Breast (tissue), 4 donors: ENCODE results near the genes CTNS and TAX1BP3.

DNA sequence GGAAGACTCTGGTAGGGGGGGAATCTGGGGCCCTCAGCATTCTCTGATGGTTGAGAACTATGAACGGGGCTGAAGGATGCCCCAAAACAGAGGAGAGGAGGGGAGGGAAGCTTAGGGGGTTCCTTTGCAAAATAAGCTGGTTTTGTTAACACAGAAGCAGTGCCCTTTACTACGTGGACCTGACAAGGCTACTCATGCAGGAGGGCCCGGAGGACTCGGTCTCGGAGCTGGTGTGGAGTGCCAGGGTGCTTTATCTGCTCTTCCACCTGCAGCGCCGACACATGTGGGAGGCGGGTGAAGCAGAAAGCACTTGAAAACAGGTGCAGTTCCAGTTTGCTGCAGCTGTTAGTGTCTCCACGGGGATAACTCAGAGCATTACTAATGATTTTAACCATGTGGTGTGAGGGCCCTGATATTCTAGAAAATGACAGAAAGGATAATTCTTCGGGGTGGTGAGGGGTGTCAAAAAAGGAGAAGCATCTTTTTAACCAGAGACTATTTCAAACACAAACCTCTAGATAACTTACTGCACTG, 35.0 kb upstream of the MNT start:
- PRO-cap, 3 experiments, result no peak in any of the 3 experiments
- RRBS, result no CpG with 5 or more reads among the region's 10 CpGs

- PRO-cap, 3 experiments, result no peak in any of the 3 experiments
These were observed 1.5 kb downstream of the METTL16 start for GRCh38 chr17:2510260-2510483.

- PRO-cap, 3 experiments, result peak in 1 of 3 experiments; most common minus-strand start chr17:2594791 (in 1)
- RRBS, result 4% methylated on average over 22 of the region's 44 CpGs
These were observed 989 bp downstream of the PAFAH1B1 start for GRCh38 chr17:2594273-2595013.

- PRO-cap, 3 experiments, result no peak in any of the 3 experiments
- RRBS, result no CpG with 5 or more reads among the region's 17 CpGs
These were observed 1.5 kb downstream of the CLUH start for GRCh38 chr17:2709941-2710653.

DNA sequence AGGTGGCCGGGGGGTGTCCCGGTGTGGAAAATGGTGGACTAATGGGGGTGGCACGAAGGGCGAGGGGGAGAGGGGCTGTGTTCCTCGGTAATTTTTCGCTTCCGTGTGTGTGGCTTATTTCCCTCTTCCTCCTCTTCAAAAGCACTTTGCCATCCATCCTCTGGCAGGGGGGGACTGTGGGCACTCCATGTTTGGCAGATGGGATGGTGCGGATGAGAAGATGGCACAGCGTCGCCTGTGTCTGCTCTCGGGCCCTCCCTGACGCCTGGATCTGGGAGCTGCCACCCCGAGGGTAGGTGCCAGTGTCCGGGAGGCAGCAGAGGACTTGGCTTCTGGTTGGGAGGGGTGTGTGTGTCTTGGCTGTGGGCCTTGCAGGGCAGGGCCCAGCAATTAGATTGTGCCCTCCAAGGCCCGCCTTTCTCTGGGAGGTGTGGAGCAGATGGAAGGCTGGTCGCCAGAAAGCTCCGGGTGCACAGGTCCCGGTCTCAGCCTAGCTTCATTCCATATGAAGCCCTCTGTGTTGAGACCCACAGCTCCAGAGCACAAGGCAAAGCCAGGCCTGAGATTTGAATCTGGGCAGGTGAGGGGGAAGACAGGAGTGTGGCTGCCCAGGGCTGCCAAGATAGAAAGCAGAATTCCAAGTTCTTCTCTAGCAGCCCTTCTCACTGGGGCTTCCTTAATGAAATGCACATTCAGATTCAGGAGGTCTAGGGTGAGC, 1.4 kb downstream of the RAP1GAP2 start:
- PRO-cap, 3 experiments, result no peak in any of the 3 experiments
- RRBS, result no CpG with 5 or more reads among the region's 18 CpGs

- PRO-cap, 3 experiments, result no peak in any of the 3 experiments
- RRBS, result no CpG with 5 or more reads among the region's 6 CpGs
These were observed 3.4 kb downstream of the RAP1GAP2 start for GRCh38 chr17:2799658-2800053.

- PRO-cap, 3 experiments, result no peak in any of the 3 experiments
- RRBS, result no CpG with 5 or more reads among the region's 8 CpGs
These were observed 96.3 kb downstream of the RAP1GAP2 start for GRCh38 chr17:2892376-2893022.

DNA sequence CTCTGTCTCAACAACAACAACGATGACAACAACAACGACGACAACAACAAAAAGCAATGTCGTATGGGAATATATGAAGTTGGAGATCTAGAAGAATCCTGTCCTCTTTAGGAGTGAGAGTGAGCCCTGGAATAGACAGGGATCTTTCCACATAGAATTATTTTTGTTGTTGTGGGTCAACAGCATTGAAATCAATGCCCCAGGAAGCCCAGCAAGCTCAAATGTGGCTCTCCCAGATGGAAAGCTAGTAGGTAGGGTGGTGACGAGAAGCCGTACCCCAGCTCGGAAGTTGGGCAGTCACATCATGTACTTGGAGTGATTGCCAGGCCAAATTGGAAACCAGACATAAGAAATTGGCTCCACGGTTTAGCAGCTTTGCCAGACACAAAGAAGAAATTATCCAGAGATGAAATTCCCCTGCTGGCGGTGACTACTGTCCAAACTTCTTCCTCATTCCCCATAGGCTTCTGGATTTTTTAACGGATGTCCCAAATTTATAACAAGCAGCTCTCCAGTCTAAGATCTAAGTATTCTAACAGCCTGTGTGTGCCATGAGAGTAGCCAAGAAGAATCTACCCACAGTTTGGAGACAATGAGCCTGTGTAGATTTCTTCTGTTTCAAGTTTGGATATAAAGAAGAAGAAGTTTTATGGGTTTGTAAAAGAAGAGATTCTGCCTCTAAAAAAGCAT, 95.9 kb downstream of the OR1D5 start:
- PRO-cap, 3 experiments, result no peak in any of the 3 experiments
- RRBS, result no CpG with 5 or more reads among the region's 10 CpGs

DNA sequence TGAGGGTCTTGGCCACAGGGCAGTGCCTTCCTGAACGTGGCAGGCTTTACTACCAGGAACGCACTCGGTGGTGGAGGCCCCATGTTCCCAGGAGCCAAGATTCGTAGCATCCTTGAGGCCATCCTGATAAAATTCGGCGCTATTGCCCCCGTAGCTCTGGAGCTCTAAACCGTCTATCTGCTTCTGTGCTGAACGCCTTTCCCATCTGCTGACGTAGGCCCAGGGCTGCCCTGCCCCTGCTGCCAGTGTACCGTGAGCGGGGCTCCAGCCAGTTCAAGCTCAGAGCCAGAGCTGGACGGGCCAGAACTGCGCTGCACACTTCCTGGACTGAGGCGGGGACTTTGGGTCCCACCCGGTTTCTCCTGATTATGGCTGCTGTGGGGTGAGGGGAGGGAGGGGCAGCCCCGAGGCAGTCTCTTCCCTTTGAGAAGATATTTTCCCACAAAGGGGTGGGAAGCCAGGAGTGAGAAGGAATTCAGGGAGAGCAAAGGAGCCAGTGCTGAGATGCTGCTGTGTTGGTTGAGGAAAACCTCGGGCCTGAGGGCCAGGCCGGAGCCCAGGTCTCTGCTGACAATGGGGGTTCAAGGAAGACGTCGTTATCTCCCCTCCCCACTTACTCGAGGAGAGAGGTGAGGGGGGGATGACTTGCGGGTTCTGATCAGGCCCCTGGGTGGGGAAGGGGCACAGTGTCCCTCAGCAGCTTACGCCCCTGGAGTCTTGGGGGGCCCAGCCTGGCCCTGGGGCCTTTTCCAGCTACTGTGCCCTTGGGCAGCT, 29.4 kb downstream of the OR1D5 start:
- PRO-cap, 3 experiments, result no peak in any of the 3 experiments
- RRBS, result no CpG with 5 or more reads among the region's 24 CpGs

DNA sequence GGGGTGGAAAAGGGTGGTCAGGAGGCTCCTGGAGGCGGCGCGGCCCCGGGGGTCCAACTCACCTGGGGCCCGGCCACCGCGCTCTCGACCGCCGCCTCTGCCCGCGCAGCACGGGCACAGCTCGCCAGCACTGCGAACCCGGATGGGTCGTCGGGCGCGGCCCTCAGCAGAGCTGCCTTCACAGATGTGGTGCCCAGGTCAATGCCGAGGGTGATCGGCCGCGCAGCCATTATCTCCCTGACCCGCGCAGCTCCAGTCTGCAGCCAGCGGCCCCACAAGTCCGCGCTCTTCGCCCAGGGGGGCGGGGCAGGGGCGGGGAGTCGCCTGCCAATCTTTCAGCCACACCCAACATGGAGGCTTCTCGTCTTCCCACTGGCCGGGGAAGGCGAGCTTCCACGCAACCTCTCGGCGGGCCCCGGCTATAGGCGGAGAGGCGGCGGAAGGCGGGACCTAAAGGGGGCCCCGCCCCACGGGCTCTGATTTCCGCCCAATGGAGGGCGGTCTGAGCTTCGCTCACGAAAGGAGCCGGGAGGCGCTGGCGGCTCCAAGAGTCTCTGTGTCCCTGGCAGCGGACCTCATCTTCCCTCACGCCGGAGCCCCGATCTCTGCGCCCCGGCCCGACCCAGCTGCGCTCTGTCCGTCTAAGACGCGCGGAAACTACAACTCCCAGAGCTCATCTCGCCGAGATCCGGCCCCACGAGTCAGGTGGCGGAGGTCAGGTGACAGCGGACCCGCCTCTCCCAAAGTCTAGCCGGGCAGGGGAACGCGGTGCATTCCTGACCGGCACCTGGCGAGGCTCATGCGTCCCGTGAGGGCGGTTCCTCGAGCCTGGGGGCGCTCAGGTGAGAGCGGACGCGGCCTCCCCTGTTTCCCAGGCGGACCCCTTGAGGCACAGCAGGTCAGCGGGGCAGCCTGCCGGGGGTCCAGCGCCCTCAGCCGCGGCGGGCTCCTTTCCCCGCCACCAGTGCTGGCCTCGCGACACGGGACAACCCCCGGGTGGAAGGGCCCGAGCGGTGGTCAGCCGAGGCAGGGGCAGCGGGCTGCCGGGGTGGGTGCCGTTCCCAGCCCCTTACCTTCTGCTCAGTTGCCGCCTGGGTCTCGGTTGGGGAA, at the start of gene CTNS:
Gene CTNS, plus strand, starts transcription at position 771 of the 1,110 bp plus-strand sequence.
- PRO-cap, 3 experiments, result peak in 3 of 3 experiments; most common plus-strand start position 490 of the sequence (in 3); most common minus-strand start position 291 of the sequence (in 3)
- RRBS, result 2% methylated on average over 59 of the region's 105 CpGs

GRCh38 chr17:3665679-3666386, 2.5 kb downstream of the TAX1BP3 start:
- PRO-cap, 3 experiments, result no peak in any of the 3 experiments
- RRBS, result no CpG with 5 or more reads among the region's 14 CpGs

DNA sequence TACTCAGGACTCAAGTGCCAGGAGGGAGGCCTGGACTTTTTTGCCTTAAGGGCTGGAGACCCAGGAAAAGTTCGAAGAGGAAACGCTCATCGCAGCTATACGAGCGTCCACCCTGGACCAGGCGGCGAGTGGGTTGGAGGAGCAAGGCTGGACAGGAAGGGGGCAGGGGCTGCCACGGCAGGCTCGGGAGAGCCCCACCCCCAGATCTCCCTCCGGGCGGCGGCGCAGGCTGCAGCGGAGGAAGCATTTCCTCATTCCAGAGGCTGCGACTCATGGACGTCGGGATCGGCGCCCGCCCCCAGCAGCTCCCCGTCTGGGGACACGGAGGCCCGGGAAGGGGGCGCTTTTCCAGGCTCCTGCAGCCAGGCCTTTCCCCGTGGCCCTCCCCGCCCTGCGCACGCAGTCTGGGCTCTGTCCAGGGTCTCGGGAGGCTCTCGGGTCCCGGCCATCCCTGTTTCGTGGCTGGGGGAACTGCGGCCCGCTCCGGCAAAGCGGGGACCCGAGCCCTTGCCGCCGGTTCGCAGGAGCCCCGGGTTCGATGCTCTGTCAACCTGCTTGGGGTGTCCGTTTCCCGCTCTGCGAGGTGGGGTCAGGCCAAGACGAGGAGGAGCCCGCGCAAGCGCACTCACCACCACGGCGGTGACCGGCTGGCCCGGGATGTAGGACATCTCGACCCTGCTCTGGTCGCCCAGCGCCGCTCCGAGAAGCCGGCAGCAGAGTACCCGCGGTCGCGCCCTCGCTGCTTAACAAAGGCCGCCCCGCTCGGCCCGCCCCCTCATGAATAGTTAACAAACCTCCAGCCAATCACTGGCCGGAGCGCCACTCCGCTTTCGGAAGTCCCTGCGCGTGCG, at the start of gene TAX1BP3:
Gene TAX1BP3, minus strand, starts transcription at position 720 of the 851 bp plus-strand sequence.
- PRO-cap, 3 experiments, result peak in 3 of 3 experiments; most common plus-strand start position 312 of the sequence (in 3); most common minus-strand start position 130 of the sequence (in 3)
- RRBS, result under 1% methylated on average over 43 of the region's 75 CpGs

GRCh38 chr17:3889642-3890991, 2.7 kb downstream of the CAMKK1 start:
- PRO-cap, 3 experiments, result no peak in any of the 3 experiments
- RRBS, result no CpG with 5 or more reads among the region's 37 CpGs

DNA sequence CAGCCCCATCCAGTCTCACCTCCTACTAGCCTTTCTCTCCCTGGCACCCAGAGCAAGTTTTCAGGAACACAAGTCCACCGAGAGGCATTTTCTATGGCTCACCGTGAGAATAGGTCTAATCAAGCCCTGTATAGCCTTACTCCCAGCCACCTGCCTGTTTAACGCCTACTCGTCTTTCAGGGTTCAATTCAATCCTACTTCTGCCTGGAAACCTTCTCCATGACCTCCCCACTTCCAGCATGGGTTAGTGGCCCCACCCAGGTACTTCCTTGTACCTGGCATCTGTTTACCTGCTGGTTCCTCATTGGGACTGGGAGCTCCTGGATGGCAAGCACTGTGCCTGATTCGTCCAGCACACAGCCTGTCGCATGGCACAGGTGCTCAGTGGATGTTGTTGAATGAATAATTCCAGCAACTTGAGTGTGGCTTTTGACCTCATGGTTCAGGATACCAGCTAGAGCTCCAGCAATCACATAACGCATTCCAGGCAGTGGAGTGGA, 1.1 kb upstream of the CAMKK1 start:
- PRO-cap, 3 experiments, result no peak in any of the 3 experiments
- RRBS, result no CpG with 5 or more reads among the region's 7 CpGs

DNA sequence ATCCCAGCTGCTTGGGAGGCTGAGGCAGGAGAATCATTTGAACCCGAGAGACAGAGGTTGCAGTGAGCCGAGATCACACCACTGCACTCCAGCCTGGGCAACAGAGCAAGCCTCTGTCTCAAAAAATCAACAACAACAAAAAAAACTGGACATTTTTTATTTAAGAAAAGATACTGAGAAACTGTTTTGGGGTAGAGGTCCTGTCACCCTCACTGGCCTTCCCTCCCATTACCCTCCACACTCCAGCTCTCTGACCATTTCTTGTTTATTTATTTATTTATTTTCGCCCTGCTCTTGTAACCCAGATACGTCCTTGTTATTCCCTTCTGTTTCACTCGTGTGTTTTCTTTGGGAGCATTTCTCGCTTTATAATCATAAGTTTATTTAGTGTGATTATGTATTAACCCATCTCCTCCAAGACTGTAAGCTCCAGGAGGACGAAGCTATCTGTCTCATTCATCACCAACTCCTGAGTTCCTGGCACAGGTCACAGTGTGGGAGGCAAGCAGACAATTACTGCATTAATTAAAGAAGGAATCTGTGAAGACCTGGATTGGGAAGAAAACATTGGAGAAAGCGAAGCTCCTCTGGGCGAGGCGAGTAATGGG, 7.6 kb upstream of the CAMKK1 start:
- PRO-cap, 3 experiments, result no peak in any of the 3 experiments
- RRBS, result no CpG with 5 or more reads among the region's 10 CpGs

DNA sequence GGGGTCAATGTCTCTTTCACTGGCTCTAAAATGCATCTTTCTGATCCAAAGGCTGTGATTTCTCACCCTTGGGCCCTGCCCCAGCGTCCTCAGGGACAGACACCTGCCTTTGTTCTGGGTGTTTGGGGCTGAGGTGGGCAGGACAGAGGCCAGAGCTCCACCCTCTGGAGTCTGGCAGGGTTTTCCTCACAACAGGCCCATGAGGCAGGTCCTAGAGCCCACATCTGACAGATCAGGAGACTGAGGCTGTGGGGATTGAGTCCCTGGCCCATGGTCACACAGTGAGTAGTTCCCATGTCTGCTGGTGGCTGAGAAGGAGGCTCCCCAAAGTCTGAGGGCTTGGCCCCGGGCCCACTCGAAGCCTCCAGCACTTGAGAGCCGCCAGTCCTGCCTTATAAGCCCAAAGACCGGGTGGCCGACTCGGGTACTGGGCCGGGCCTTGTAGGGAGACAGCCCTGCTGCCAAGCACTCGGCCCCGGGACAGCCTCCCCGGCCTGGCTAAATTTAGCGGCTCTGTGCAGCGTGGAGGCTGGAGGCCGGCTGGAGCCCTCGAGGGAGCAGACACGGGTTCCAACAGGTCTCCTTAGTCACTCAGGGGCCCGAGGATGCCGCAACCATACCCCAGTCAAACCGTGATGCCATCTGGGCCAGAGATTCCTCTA, 2.6 kb upstream of the P2RX1 start:
- PRO-cap, 3 experiments, result no peak in any of the 3 experiments
- RRBS, result 76% methylated on average over 7 of the region's 19 CpGs

GRCh38 chr17:3959067-3960009, 4.9 kb downstream of the ATP2A3 start:
- PRO-cap, 3 experiments, result no peak in any of the 3 experiments
- RRBS, result 60% methylated on average over 4 of the region's 20 CpGs

DNA sequence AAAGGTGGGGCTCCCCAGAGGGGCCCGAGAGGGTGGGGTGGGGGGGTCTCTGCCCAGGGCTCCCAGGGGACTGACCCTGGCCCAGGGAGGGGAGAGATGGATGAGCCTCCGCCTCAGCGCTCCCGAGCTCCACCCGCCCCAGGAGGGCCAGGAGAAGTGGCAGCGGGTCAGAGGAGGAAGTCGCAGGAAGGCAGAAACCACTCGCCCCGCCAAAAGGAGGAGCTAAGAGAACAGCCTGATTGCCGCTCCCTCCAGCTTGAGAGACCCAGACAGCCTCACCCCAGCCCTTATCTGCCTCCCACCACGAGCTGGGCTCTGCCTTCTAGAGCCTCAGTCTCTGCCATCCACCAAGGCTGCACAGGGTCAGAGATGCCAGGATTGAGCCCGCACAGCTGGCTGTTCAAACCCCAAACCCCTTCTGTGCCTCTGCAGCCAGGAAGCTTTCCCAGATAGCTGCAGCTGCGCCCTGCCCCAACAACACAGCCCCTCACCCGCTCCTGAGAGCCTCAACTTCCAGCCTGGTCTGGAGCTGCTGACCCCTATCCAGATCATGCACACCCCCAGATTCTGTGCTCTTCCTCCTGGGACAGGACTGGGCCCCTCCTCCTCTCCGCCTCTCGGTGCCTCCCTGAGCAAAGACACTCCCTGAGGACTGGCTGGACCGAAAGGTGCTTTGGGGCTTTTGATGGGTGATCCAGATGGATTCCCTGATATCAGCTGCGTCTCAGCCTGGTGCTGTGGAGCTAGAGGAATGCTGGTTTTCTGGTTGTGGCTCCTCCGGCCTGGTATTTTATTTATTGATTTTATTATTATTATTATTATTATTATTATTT, 1.0 kb upstream of the ATP2A3 start:
- PRO-cap, 3 experiments, result peak in 3 of 3 experiments; most common plus-strand start position 222 of the sequence (in 1); most common minus-strand start position 158 of the sequence (in 2)
- RRBS, result no CpG with 5 or more reads among the region's 19 CpGs

DNA sequence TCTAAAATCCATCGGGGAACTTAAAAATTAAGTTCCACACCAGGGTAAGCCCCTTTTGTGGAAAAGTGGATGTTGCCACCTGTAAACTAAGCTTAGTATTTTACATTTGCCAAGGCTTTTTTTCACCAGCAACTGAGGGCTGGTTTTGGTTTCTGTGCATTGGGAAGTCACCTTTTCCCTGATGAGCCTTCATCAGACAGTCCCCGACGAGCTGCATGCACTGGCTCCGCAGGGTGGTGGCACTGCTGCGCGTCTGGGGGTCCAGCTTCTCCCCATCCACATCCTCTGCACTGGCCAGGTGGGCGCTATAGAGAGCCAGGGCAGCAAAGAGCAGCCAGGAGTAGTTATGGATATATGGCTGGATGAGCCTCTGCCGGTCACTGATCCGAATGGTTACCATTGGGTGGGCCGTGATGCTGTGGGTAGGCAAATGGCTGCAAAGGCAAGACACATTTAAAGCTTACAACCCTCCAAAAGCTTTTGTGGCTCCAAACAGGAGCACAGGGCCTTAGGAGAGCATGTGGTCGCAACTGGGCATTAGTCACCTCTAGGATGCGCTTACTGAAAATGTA, 86.5 kb upstream of the ATP2A3 start:
- PRO-cap, 3 experiments, result no peak in any of the 3 experiments
- RRBS, result no CpG with 5 or more reads among the region's 12 CpGs

GRCh38 chr17:4204544-4205047, 59.2 kb downstream of the ANKFY1 start:
- PRO-cap, 3 experiments, result no peak in any of the 3 experiments
- RRBS, result no CpG with 5 or more reads among the region's 5 CpGs